ENCODE results near the genes LPAR3 and MCOLN3.

DNA sequence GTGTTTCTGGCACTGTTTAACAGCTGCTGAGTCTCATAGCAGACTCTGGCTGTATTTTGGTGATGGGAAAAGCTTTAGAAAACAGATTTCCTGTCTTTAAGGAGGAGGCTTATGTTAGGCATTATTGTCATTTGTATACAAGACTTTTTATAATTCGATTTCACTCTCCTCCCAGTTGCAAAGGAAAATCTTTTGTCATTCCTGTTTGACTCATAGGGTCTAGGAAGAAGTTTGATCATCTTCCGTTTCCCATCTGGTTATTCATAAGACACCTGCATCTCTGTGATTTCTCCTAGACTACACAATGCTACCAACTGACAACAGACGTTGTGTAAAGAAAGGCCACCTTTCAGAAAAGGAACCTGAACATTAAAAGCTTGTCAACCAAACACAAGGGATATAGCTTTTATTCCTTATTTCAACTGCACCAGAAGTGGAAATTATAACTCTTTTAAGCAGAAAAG, 386.0 kb upstream of the ADGRL2 start:
- PRO-cap, 4 experiments, result no peak in any of the 4 experiments
- RAMPAGE, long total RNA, 4 experiments, result no peak in any of the 4 experiments

DNA sequence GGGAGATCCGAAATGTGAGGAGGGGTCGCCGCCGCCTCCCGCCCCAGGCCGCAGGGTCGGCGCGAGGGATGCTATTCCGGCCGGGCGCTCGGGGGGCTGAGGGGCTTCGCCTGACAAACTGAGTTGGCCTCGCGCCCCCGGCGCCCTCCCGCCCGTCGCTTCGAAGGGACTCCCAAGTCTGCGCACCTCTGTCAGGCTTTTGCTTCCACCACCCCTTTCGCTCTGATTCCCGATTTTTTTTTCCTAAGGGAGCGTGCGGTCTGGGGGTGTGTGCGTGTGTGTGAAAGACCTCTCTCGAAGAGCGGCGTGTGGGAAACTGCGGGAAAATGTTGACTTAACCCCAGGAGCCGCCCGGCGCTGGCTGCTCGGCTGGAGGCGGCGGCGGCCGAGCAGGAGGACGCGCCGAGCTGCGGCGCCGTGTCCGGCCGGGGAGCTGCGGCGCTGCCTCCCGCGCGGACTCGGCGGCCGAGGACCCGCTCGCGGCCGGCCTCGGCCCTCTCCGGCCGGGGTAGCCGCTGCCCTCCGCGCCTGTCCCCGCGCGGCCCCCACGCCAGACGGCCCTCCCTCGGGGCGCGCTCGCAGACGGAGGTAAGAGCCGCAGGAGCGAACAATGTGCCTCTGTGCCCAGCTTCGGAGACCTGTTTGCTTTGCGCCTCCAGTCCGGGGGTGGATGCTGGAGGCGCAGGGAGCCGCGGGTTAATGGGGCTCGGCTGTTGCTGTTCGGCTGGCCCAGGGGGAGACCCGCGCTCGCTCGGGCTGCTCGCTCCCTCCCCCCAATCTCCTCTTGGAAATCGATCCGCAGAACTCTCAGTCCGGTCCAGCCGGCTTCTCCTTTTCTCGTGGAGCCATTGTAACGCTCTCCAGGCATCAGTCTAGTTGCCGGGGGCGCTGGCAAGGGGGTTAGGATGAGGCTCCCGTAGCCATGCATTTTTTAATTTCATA, 1.2 kb downstream of the ADGRL2 start:
- PRO-cap, 4 experiments, result peak in 2 of 4 experiments; most common plus-strand start position 392 of the sequence (in 1); most common minus-strand start position 224 of the sequence (in 1)
- RAMPAGE, long total RNA, 4 experiments, result no peak in any of the 4 experiments

DNA sequence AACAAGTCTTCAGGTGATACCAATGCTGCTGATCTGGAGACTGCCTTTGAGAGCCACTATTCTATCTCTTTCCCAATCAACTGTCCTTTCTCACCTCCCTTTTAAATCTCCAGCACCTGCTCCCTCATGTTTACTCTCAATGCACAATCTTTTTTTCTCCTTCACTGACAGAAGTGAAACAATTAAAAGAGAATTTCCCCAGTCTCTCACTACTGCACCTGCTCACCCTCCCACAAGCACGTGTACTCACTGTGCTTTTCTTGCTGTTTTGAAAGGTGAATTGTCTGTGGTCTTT, 519.2 kb downstream of the TTLL7 start:
- PRO-cap, 4 experiments, result peak in 1 of 4 experiments; most common minus-strand start position 138 of the sequence (in 1)
- RAMPAGE, long total RNA, 4 experiments, result start-site peak on the minus strand in 2 of 4 experiments, centred at positions 120 to 153 of the sequence, 7 to 12 reads per replicate

DNA sequence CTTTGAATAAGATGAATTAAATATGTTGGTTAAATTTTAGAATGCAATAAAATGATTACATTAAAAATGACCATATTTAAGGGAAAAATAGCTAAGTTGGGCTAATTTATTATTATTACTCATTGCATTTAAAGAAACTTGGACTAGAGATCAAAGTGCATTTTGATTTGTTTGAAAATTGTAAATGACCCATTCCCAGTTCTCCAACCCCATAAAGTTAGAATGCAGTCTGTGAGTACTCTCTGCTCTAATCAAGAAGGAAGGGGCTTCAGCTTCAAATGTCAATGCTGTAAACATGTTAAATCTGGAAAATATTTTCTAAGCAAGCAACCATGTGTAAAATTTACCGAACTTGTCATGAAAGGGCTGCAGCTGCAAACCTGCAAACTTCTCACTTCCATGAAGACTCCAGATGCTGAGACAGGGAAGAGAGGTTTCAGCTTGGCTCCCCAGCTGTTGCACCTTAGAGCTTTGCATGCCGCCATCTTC, 232.7 kb downstream of the TTLL7 start:
- PRO-cap, 4 experiments, result no peak in any of the 4 experiments
- RAMPAGE, long total RNA, 4 experiments, result no peak in any of the 4 experiments

DNA sequence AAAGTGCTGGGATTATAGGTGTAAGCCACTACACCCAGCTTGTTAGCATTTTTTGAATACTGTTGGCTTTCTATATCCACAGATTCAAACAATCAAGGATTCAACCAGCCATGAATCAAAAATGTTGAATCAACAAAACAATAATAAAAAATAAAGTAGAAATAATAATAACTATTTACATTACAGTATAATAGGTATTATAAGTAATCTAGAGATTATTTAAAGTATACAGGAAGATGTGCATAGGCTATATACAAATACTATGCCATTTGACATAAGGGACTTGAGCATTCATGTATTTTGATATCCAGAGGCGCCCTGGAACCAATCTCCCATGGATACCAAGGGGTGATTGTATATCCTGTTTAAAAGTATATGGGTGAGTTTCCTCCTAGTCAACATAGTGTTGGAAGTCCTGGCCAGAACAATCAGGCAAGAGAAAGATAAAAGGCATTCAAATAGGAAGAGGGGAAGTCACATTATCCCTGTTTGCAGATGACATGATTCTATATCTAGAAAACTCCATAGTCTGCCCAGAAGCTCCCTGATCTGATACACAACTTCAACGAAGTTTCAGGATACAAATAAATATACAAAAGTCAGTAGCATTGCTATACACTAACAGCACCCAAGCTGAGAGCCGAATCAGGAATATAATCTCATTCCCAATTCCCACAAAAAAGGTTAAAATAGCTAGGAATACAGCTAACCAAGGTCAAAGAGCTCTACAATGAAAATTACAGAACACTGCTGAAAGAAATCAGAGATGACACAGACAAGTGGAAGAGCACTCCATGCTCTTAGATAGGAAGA, 38.0 kb upstream of the PRKACB start:
- PRO-cap, 4 experiments, result no peak in any of the 4 experiments
- RAMPAGE, long total RNA, 4 experiments, result start-site peak on the plus strand in 1 of 4 experiments, centred at positions 328 to 616 of the sequence, 5 to 7 reads per replicate

DNA sequence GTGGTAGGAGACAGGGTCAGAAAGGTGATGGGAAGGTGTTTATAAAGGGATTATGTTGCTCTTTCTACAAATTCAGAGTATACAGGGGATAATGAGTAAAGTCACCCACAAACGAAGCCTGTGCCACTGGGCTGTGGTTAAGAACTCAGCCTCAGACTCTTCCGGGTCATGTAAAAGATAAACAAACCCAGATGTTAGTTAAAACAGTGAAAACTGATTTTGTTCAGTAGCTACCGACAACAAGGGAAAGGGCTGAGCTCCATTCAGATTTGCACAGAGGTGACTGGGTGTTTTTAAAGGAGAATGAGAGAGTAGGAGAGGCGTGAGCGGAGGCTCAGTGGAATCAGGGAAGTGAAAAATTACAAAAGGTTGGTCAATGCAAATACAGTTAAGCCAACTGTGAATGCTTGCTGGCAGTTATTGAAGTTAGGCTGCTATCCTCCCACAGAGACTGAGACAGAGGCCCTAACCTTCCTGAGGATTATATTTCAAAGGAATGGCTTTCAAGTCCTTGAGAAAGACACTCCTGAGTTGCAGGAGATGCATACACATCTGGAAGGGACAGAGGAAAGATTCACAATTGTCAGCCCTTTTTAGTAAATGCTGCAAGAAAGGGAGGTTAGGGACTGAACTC, 30.0 kb upstream of the SAMD13 start:
- PRO-cap, 4 experiments, result peak in 3 of 4 experiments; most common minus-strand start position 353 of the sequence (in 3)
- RAMPAGE, long total RNA, 4 experiments, result no peak in any of the 4 experiments

GRCh38 chr1:84273262-84273697, 28.2 kb upstream of the SAMD13 start:
- PRO-cap, 4 experiments, result no peak in any of the 4 experiments
- RAMPAGE, long total RNA, 4 experiments, result no peak in any of the 4 experiments

GRCh38 chr1:84278802-84279626, 22.5 kb upstream of the SAMD13 start:
- PRO-cap, 4 experiments, result no peak in any of the 4 experiments
- RAMPAGE, long total RNA, 4 experiments, result no peak in any of the 4 experiments

DNA sequence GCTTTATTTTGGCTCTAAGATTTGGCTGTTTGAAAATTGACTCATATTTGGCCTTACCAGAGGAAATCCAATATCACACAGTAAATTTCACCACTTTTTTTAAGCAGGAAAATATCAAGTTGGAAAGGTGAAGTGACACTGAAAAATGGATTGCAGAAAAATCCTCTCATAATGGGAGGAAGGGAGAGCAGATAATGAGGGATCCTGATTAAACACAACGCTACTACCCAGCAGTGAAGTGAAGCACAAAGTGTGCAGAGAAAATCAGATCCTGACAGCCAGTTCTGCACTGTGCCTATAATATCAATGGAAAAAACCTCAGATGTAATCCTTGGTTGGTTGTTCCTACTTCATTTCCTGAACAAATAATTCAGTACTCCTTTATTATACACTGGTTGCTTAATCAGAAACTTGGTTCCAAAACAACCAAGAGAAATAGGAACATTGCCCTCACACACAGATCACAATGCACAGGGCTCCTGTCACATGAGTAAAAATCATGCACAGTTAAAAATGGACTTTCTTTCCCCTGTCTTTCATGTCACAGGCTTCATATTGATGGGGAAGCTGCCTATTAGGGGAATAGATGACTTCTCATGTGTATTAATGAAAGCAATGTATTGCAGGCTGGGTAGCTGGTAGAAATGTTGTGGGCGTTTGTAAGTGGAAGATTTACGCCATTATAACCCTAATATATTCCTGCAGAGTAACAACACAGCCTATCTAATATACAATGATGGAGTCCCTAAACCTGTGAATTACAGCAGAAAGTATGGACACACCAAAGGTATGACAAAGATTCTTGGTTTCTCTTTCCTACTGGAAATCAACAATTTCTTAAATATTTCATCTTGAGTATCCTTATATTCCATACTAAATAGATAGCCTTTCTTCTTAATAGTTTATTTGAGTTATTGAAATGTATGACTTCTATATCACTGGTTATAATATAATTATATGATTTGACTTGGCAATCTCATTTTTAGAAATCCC, 9.7 kb downstream of the DNASE2B start:
- PRO-cap, 4 experiments, result no peak in any of the 4 experiments
- RAMPAGE, long total RNA, 4 experiments, result start-site peak on the plus strand in 1 of 4 experiments, centred at position 582 of the sequence, 8 reads per replicate

GRCh38 chr1:84503597-84504087, 2.5 kb upstream of the SPATA1 start:
- PRO-cap, 4 experiments, result no peak in any of the 4 experiments
- RAMPAGE, long total RNA, 4 experiments, result no peak in any of the 4 experiments

DNA sequence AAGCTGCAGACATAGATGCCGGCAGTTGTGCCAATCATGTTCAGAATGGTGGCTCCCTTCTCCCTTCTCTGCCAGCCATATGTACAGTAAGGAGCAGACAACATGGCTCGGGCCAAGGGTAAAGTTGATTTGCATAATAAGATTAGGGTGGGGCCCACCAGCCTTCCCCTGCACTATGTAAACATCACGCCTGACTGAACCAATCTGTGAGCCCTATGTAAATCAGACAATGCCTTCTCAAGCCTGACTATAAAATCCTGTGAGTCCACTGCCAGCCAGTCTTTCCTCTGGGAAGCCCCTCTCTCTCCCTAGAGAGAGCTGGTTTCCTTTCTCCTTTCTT, 9.0 kb upstream of the CTBS start:
- PRO-cap, 4 experiments, result peak in 1 of 4 experiments; most common plus-strand start position 278 of the sequence (in 1); most common minus-strand start position 70 of the sequence (in 1)
- RAMPAGE, long total RNA, 4 experiments, result no peak in any of the 4 experiments

DNA sequence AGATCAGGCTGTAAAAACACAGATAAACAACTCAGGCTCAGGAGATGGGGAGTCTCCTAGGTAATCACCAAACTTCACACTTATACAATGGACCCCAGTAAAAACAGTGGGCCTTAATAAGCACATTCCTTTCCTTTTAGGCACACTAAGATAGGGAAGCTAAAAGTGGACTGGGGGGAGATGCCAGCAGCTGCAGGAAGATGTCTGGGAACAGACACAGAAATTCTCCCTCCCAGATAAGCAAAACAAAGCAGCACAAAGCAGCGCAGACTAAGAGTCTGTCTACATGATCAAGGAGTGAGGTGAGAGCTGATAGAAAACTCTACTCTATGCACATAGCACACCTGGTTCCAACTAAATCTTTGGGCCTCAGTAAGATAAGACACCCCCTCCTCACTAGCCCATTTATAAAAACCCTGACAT, 29.0 kb upstream of the CTBS start:
- PRO-cap, 4 experiments, result no peak in any of the 4 experiments
- RAMPAGE, long total RNA, 4 experiments, result no peak in any of the 4 experiments

GRCh38 chr1:84620557-84621352, 46.5 kb upstream of the CTBS start:
- PRO-cap, 4 experiments, result peak in 4 of 4 experiments; most common plus-strand start chr1:84620769 (in 2); most common minus-strand start chr1:84621027 (in 3)
- RAMPAGE, long total RNA, 4 experiments, result start-site peak on the minus strand in 2 of 4 experiments, at chr1:84620993-84621064 at its widest, 17 to 19 reads per replicate

GRCh38 chr1:84756435-84756768, 66.1 kb upstream of the SSX2IP start:
- PRO-cap, 4 experiments, result no peak in any of the 4 experiments
- RAMPAGE, long total RNA, 4 experiments, result no peak in any of the 4 experiments

DNA sequence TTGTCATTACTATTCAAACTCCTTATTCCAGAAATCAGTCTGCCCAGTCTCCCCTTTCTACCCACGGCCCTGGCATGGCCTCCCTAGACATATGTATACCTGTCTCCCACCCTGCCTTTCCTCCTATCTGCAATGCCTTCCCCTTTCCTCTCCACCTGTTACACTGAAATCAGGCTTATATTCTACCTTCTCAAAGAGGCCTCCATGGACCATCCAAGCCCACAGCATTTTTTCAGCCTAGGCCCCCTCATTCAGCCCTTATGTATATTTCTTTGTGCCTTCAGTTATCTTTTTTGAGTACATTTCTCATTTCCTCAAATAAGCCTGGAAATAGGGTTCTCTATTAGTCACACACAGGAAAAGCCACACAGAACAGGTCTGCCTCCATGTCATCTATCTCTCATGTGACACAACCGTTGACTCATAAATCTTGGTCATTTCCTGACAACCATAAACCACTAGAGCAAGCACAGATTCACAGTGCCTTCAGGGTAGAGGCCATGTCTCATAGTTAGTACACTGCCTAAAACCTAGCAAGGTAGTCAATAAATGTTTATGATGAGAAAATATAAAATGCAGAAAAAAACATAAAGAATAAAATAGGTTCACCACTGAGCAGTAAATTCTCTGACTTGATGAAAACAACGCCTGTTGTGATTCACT, 38.7 kb downstream of the LPAR3 start:
- PRO-cap, 4 experiments, result no peak in any of the 4 experiments
- RAMPAGE, long total RNA, 4 experiments, result no peak in any of the 4 experiments

- PRO-cap, 4 experiments, result no peak in any of the 4 experiments
- RAMPAGE, long total RNA, 4 experiments, result no peak in any of the 4 experiments
These were observed at the start of gene LPAR3 for GRCh38 chr1:84892340-84893466. Gene LPAR3, minus strand, starts transcription at chr1:84893206.

GRCh38 chr1:84893467-84893620, 338 bp upstream of the LPAR3 start:
- PRO-cap, 4 experiments, result no peak in any of the 4 experiments
- RAMPAGE, long total RNA, 4 experiments, result no peak in any of the 4 experiments

DNA sequence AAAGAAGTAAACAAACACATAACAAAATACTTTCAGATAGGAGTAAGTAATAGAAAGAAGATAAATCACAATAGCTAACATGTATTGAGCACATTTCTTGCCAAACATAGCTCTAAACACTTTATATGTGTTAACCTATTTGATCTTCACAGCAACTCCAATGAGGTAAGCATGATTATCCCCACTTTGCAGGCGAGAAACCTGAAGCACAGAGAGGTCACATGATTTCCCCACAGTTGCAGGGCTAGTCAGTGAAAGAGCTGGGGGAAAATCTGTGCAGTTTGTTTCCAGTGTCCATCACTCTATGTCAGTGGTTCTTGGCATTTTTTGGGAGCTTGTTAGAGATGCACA, 21.1 kb downstream of the MCOLN3 start:
- PRO-cap, 4 experiments, result peak in 1 of 4 experiments; most common plus-strand start position 251 of the sequence (in 1); most common minus-strand start position 159 of the sequence (in 1)
- RAMPAGE, long total RNA, 4 experiments, result no peak in any of the 4 experiments

DNA sequence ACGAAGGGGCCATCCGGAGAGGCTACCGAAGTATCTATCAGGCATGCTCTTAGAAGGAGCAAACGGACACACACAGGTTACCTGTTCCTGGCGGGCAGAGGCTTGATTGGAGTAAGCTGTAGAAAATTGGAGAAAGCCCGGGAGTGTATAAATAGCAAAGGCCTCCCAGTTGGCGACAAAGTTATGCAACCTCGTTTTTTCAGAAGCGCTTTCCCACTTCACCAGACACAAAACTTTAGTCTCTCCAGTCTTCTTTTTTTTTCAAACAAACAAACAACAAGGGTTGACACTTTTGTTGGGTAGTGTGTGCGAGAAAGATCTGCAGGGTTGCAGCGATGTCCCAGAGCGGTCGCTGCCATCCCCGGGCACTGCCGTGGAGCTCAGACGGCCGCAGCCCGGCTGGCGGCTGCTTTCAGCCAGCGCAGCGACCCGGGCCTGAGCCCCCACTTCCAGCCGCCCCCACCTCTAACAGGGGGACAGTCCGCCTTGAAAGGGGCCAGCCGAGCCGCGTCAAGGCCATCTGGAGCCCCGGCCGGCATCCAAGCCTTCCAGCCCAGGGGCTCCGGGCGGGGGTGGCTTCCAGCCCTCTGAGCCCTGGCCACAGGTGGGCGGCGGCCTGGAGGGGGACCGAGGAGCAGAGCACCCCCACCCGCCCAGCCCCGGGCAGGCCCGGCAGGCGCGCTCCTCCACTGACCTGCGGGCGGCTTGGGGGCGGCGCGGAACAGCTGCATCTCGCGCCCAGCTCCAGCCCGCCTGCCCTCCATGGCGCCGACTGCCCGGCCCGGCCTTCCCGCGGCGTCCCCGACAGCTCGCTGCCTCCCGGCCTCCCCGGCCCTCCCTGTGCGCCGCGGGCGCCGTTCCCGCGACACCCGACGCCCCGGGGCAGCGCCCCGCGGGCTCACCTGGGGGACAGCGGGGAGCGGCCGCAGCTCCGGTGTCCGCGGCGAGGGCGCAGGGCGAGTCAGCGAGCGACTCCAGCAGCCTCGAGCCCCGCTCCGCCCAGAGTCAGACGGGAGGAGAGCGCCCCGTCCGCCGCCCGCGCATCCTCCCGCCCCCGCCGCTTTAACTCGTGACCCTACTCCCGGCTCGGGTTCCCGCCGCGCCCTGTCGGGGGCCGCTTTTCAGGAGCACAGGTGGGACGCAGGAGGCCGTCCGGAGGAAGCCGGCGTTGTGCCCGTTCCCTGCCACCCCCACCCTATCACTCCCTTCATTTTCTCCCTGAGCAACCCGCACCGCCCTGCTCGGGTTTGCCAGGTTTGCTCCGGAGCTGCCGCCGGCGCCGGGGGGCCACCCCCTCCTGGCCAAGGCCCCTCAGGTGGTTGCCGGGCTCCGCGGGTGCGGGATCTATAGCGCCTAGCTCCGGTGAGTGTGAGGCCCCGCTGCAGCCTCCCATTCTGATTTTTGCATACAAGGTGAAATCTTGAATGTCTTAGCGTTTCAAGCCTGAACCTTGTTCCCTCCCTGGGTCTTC, at the start of gene MCOLN3:
Gene MCOLN3 (minus strand): TSS at position 1,007 of the 1,471 bp plus-strand sequence.
- PRO-cap, 4 experiments, result peak in 1 of 4 experiments; most common minus-strand start position 1,007 of the sequence (in 1)
- RAMPAGE, long total RNA, 4 experiments, result start-site peak on the minus strand in 4 of 4 experiments, centred at positions 997 to 1,009 of the sequence, 24 to 57 reads per replicate

DNA sequence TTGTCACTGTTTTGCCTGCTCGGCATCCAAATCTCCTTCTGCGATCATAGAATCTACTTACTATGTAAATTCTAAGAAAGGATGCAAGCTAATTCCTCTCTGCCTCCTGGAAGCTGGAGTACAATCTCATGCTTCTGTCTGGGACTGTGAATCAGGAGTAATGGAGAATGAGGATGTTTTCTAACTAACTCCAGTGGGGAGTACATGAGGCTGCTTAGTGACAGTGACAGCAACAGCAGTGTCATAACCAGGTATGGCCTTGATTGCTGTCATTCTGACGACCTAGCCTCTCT, 47.4 kb downstream of the SYDE2 start:
- PRO-cap, 4 experiments, result no peak in any of the 4 experiments
- RAMPAGE, long total RNA, 4 experiments, result no peak in any of the 4 experiments